Left colon (tissue), 1 donor: ENCODE data around the gene EEF1A2.

DNA sequence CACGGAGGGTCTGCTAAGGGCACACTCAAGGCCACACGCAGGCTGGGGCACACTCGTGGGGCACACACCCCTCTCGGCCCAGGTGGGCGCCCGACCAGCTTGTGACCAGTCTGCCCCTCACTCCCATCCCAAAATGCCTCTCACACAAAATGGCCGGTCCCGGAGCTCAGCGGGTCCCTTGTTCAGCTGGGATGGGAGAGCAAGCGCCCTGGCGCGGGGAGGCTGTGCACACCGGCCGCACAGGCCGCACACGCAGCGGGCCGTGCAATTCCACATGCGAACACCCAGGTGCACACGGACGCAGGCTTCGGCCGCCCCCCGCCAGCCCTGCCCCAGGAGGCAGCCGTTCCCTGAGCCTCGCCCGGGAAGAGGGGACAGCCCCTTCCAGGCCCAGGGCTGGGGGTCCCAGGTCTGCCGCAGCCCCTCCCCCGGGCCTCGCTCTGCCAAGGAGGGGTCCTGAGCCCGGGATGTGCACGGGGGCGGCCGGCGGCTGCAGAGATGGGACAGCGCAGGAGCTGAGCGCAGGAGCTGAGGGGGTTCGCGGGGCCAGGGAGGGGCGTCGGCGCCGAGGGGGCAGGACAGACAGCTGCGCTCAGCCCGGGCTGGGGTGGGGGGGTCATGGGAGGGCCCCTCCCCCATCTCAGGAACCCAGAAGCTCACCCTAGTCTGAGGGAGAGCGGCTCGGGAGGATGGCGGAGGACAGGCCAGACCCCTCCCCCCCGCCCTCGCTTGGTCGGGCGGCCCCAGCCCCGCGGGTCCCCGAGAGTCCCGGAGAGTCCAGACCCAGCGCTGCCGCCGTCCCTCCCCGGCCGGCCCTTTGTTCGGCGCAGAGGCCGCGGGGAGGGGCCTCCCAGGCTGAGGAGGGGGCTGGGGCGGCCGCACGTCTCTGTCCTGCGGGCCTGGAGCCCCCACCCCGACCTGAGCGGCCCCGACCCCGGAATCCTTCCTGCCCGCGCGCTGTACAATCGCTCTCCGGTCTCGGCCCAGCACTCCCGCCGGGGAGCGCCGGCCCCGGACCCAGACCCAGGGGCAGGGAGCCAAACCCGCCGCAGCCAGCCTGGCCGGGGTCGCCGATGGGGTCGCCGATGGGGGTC lies 1.1 kb downstream of the KCNQ2 start:
- PRO-cap: no peak

GRCh38 chr20:63495804-63496683 lies 2.8 kb downstream of the EEF1A2 start:
- PRO-cap: no peak

GRCh38 chr20:63498838-63499607 lies at the start of gene EEF1A2:
EEF1A2 (minus strand) TSS chr20:63499083.
- PRO-cap: unidirectional peak, minus-strand start at chr20:63499151

DNA sequence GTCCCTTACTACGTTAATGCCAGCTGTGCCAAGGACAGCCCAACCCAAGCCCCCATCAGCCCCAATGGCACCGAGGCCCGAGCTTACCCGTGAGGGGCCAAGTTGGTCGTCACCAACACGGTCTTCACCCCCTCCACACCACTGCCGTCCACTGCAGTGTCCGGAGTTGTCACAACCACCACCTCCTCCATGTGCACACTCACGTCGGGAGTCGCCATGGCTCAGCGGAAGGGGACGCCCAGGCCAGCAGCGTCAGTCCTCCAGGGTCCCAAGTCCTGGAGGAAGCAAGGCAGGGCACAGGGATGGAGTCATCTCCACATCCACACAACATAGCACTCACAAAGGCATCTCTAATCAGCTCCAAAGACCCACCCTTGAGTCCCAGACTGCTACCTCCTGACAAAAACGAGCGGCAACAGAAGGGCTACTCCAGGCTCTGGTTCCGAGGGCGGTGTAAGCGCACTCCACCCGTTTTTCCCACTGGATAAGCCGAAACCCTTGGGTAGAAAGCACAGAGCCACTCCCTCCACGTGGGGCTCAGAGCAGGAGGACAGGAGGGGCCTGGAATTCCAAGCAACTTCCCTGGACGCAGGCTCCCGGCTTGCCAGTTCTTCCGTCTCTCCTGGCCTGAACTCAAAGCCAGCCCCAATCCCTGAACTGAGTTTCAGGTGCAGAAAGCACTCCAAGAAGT lies 7.6 kb downstream of the GMEB2 start:
- PRO-cap: no peak

GRCh38 chr20:63685446-63686297 lies 10.8 kb upstream of the TNFRSF6B start:
- PRO-cap: no peak

DNA sequence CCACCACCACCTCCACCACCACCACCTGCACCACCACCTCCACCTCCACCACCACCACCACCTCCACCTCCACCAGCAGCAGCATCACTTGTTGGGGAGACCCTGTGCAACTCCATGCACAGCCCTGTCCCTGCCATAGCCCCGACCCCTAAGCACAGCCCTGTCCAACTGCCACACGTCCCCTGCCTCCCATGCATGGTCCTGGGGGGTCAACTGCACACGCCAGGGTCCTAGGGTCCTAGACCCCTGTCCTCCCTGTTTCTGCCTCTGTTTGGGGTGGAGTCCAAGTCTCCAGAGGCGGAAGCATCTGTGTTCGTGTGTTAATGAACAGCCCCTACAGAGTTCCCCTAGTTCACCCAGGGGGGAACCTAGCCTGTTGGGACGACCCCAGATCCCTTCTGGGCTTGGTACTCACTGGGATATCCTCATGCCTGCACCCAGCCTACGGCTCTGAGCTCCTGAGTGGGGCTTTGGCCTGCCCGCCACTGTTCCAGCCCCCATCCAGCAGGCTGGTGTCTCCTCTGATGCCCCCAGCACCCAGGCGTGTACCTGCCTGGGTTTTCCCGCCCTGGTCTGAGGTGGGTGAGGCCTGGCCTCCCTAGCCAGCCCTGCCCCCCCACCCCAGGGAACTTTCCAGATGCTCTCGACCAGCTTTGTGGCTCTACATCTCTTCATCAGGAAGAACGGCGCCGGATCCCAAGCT lies 2.6 kb upstream of the TNFRSF6B start:
- PRO-cap: no peak

- PRO-cap: no peak
These were observed 15.0 kb upstream of the ZBTB46 start for GRCh38 chr20:63846058-63846545.

GRCh38 chr20:63853863-63854732 lies 7.2 kb upstream of the ABHD16B start:
- PRO-cap: no peak

DNA sequence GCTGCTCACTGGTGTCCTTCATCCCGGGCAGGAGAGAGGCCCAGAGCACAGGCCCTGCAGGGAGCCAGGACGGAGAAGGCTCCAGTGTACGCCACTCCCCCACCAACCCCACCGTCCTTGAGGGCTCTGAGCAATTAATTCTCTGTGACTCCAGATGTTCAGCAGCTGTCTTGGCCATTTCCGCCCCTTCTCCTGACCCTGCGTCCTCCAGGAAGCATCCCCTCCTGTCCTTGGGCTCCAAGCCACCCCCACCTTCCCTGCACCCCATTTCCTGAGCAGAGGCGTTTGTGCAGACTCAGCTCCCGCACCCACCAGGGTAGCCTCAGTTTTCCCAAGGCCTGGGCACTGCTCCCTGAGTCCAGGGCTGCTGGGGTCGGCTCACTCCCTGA lies 3.3 kb upstream of the ABHD16B start:
- PRO-cap: unidirectional peak, minus-strand start at position 190 of the sequence

DNA sequence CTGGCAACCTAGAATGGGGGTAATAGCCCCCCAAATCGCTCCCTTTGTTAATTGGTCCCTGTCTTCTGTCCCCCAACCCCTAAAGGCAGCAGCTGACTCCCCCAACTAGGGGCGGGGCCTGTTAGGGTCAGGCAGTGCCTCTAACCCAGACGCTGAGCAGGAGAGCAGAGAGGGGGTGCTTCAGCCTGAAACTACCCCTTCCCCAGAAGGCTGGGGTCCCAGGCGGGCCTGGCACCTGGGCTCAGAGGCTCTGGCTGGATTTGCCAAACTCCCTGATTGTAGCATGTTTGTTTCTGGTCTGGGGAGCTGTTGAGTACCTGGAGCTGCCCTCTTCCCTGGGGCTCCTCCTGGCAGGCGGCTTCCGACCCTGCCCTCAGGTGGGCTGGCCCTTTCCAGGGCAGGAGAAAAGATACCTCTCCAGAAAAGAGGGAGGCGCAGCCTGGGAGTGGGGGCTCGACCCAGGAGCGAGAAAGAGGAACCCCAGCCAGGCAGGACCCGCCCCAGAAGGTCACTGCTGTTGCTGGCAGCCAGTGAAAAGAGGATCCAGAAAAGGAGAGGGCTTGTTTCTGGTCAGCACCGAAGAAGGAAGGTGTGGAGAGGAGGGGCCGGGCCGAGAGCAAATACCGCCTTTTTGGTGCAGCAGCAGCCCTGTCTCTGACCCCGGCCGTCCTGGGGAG lies 904 bp upstream of the ABHD16B start:
- PRO-cap: no peak

GRCh38 chr20:63863321-63863744 lies 1.7 kb upstream of the TPD52L2 start:
- PRO-cap: no peak

GRCh38 chr20:63889906-63890737 lies 4.8 kb upstream of the DNAJC5 start:
- PRO-cap: no peak

- PRO-cap: no peak
These were observed 661 bp upstream of the DNAJC5 start for GRCh38 chr20:63894103-63894826.

- PRO-cap: no peak
These were observed 18.9 kb downstream of the DNAJC5 start for GRCh38 chr20:63913852-63914113.

DNA sequence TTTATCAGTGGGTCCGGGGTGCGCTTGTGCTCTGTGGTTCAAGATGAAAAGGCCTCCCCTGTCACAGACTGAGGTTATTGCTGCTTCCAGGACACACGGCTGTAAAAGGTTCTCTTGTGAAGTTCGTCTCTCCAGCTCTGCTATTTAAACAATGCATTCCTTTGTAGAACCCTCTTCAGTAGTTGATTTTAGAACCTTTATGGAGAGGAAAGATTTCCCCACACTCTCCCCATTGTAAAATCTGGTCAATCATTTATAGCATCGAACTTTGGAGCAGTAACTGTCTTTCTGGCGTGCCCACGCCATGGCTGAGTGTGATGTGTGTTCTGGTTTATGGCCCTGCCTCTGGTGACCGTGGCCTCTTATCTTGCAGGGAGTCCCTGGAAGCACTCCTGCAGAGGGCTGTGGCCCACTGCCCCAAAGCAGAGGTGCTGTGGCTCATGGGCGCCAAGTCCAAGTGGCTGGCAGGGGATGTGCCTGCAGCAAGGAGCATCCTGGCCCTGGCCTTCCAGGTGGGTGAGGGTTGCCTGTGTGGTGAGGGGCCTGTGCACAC lies 11.7 kb upstream of the C20orf204 start:
- PRO-cap: no peak

GRCh38 chr20:64046936-64047258 lies 2.5 kb downstream of the SOX18 start:
- PRO-cap: no peak

GRCh38 chr20:64055613-64056393 lies 6.4 kb upstream of the SOX18 start:
- PRO-cap: no peak

DNA sequence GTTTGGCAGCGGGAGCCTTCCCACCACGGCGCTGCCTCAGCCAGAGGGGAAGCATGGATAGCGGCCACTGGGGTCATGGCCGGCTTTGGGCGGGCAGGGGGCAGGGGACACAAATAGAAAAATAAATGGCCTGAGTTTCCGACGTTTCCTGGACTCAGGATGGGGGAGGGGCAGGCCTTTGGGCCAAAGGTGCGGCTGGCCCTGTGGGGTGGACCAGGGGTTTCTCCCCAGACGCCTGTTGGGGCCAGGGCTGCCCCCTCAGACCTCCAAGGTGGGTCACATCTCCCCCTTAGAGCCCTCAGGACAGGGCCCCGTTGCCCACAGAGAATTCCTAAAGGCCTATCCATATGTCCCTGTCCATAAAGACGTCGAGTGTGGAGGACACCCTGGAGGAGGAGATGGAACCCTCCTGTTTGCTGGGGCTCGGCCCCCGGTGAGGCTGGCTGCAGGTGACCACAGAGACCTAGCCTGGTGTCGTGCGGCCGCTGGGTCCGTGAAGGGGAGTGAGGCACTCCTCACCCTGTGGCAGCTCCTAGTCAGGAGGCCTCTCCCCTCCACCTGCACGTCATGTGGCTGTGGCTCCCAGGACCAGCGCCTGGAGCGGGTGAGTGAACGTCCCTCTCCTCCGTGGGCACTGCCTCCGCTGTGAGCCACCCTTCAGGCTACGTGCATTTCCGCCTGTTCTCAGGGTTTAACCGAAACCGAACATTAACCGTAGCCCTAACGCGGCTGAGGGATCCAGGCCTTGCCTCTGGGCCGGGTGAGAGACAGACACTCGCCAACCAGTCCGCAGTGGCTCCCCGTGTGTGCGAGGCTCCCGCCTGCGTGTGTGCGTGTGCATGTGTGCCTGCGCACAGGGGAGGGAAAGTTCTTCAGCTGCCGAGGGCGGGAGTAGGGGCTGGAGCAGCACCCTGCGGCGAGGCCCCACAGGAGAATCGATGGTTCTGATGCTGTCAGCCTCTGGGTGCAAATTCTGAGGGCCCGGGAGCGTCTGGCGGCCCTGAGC lies 6.1 kb upstream of the TCEA2 start:
- PRO-cap: no peak

DNA sequence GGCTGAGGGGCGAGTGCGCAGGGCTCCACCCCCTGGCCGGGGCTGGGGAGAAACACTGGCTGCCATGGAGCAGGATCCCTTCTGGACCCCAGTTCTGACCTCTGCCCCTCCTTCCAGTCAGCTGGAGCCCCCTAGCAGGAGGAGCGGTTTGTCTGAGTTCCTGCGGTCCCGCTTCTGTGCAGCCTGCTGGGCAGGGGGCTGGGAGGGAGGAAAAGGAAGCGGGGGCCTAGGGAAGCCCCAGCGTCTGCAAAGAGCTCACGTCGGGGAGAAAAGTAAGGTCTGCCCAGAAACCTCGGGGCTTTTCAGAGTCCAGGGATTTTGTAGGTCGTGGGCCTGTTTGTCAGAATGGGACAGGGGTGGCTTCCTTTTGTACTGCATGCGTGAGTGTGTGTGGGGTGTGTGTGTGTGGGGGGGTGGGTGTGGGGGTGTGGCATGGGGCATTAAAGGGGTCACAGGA lies 1.8 kb downstream of the LKAAEAR1 start:
- PRO-cap: no peak

DNA sequence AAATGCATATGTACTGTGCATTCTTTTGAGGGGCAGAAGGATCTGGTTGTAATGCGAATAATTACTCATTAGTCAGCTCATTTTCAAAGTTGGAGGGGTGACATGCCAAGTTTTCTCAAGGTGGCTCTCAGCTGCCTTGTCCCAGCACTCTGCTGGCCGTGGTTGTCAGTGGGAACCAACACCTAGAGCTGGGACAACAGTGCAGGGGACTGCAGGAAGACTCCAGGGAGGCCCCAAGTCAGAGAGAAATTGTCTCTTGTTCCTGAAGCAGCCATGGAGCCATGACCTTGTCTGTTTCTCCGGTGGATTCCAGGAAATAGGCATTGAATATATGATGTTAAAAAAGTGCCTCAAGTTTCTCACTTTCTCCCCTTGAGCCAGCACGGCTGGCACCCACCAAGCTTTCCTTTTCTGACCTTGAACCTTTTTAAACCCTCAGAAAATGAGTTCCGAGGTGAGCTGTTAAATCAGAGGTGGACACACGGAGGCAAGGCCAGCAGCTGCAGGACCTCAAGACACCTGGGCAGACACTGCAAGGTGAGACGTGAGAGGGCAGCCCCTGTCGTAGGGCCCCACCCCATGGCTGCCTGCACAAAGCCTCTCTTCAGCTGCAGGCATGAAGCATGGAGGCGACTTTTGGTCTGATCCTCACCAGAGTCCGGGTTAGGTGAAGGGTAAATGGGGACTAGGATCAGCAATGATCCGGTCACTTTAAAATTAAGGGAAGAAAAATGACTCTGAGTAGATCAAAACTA lies 25.5 kb downstream of the MYT1 start:
- PRO-cap: no peak